Frontal cortex (tissue), 2 donors: Measurements from ENCODE around the genes AP3S1, ARL14EPL, COMMD10 and TNFAIP8.

DNA sequence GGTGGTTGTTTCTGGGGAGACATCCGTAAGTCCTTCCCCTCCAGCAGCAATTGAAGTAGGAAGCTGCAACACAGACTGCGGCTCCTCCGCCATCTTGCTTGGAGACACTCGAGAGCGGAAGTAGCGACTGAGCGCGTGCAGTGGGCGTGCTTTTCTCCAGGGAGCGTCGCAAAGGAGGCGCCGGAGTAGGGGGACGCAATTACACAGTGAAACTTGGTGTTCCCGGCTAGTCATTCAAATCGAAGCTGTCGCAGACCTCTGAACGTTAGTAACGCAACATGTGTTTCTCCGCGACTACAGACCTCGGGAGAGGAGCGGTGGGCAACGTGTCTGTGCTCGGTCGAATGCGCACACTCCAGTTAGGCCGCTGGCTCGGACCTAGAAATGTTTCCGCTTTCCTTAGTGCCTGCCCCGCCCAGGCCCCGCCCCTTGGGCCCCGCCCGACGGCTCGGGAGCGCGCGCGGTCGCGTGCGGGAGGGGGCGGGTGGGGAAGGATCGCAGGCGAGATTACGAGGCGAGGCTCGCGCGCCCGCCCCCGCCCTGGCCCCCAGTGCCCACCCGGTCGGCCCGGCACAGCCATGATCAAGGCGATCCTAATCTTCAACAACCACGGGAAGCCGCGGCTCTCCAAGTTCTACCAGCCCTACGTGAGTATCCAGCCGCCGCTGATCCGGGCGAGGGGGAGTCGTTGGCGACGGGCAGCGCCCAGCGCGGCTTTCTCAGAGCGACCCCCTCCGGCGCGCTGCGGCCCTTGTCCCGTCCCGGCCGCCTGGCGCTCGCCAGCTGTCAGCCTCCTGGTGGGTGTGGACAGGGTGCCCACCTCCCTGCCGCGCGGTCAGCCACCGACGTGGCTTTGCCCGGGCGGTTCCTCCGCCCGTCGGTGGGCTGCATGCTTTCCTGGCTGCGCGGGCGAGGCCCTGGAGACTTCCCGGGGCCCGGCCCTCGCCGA lies at the start of gene AP3S1:
AP3S1 (plus strand) TSS at position 476 of the 949 bp plus-strand sequence.
- RAMPAGE, long total RNA, result start-site peak on the minus strand centred at position 107 of the sequence, 14 bp wide, 1,630 and 183 reads in 2 replicates; start-site peak on the plus strand centred at position 524 of the sequence, 111 bp wide, 2,724 and 463 reads in 2 replicates

GRCh38 chr5:116032273-116032666 lies at the start of gene ARL14EPL:
Gene ARL14EPL (plus strand): TSS chr5:116032472.
- RAMPAGE, long total RNA, result no peak

DNA sequence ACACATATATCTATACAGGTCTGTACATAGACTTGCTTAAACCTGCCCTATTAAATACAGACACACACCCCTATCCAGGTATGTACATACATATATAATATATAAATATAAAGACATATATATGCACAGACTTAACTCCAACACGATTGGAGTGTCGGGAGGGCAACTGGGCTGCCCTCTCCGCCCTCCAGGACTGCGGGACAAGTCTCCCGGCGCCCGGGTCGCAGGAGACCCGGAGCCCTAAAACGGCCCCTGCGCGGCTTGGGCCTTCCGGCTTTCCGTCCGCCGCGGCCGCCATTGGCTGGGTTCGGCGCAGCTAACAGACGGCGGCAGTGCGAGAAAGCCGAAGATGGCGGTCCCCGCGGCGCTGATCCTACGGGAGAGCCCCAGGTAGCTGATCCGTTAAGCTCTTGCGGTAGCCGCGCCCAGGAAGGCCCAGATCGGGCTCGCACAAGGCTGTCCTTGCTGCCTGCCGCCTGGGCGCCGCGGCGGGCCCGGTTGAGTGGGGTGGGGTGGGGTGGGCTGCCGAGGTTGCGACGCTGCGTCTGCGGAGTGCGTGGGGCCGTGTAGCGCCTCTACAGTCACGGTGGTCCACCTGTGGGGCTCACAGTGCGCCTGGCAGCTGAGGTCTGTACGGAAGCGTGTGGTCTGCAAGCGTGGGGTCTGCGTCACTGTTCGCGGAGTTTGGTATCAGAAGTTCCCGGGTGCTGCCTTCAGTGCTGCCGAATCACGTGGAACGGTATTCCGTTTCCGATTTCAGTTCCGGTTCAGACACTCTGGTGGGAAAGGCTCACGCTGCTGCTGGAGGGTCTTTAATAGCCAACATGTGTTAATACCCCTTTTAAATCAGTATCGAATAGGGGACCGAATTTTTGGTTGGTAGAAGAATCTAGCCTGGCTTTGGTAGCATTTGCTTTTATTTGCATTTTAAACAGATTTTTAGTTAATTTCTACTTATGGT lies at the start of gene COMMD10:
COMMD10 (plus strand) TSS at position 322 of the 961 bp plus-strand sequence.
- RAMPAGE, long total RNA, result no peak

- RAMPAGE, long total RNA, result no peak
These were observed 74.5 kb downstream of the COMMD10 start for GRCh38 chr5:116159343-116159797.

DNA sequence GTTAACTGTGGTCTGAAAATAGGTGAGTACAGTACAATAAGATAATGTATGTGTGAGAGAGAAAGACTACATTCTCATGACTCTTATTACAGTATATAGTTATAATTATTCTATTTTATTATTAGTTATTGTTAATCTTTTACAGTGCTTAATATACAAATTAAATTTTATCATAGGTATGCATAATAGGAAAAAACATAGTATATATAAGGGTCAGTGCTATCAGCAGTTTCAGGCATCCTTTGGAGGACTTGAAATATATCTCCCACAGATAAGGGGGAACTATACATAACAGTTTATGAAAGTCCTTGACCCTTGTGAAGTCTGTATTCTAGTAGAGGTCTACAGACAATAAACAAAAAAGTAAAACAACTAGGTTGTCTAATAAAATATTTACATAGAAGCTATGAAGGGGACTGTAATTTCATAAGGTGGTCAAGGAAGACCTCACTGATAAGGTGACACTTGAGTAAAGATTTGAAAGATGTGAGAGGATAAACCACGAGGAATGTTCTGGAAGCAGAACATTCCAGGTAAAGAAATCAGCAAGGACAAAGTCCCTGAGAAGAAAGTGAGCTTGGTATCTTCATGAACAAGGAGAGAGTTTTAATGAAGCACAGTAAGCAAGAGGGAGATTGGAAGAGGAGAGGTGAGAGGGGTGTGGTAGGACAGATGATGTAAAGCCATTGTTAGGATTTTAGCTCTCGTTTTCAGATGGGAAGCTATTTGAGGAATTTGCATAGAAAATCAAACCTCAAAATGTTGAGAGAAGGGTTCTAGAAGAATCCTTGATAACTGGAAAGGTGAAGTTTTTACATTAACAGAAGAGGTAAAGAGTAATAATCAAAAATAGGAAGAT lies 148.6 kb downstream of the COMMD10 start:
- RAMPAGE, long total RNA, result no peak

- RAMPAGE, long total RNA, result no peak
These were observed 230.7 kb downstream of the SEMA6A start for GRCh38 chr5:116343925-116344296.

- RAMPAGE, long total RNA, result no peak
These were observed 129.9 kb downstream of the SEMA6A start for GRCh38 chr5:116444569-116445187.

DNA sequence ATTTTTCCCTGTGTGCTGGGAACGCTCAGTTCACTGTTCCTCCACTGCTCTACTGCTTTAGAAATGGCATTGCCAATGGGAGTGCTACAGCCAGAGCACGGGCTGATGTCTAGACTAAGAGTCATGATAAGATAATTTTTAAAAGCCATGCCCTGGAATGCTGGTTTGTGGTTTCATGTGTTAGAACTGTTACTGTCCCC lies 119.6 kb downstream of the SEMA6A start:
- RAMPAGE, long total RNA, result no peak

DNA sequence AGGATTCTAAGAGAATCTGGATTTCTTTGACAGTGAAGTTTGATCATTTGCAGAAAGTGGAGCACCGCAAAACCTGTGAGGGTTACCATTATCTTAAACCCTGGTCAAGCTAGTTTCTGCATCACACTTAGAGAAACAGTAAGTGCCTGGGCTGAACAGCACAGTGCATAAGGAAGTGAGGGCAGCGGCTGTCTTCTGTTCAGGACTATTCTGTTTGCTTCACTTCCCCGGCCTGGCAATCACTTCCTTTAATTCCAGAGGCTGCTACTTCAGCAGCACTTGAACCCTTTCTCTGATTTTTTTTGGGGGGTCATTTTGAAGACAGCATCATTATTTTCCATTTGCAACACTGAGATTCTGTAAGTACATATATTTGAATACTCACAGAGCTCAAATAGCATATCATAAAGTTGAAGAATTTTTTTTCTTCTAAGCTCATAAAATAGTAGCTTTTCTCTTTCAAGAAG lies 32.0 kb downstream of the SEMA6A start:
- RAMPAGE, long total RNA, result no peak

DNA sequence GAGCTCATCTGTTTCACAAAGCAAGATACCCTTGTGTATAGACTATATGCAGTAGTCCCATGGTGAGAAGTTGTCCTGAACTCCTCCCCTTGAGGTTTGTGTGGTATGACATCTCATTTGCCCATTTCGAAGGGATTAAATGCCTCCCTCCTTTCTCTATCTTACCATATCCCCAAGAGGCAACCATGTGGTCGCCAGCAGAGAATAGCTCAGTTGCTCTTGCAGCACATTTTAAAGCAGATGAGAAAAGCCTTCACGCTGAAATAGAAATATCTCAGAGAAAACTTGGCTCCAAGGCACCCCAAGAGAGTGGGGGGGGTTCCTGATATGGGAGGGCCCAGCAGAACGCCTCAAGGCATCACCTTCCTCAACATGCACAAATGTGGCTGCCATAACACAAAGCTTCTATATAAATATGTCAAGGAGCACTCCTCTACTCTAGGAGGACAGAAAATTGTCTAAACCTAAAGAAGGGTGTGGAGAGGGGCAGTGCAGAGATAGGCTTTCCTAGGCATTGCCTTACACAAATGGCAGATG lies 4.5 kb downstream of the SEMA6A start:
- RAMPAGE, long total RNA, result no peak

GRCh38 chr5:116575236-116575612 lies 601 bp upstream of the SEMA6A start:
- RAMPAGE, long total RNA, result no peak

GRCh38 chr5:116830002-116830478 lies 255.4 kb upstream of the SEMA6A start:
- RAMPAGE, long total RNA, result no peak

- RAMPAGE, long total RNA, result no peak
These were observed 415.6 kb downstream of the DTWD2 start for GRCh38 chr5:118572827-118573026.

DNA sequence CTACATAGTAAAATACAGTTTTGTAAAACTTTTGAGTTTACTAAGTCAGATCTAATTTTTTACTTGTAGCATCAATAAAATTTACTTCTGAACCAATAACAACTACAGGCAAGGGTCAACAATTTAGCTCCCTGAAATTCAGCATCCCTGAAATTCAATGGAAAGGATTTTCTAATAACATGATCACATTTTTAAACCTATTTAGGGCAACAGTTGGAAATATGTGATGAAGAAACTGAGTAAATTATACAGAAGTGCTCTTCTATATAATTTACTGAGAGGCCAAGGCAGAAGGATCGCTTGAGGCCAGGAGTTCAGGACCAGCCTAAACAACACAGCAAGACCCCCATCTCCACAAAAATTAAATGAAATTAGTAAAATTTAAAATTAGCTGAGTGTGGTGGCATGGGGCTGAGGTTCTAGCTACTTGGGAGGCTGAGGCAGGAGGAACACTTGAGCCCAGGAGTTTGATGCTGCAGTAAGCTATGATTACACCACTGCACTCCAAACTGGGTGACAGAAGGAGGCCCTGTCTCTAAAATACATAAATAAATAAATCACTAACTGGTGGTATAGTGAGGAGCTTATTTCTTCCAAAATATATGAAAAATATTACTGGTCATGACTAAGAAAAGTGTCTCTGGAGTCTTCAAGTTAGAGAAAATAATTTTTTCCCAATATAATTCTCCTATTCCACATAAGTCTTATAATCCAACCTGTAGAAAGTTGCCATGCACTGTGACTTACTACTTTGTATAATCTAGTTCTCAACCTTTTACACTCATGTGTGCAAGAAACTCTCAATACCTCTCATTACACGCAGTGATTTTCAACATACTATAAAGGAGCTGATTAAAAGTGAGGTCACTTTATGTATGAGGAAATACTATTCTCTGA lies 150.7 kb downstream of the DTWD2 start:
- RAMPAGE, long total RNA, result no peak

- RAMPAGE, long total RNA, result no peak
These were observed 87.9 kb upstream of the TNFAIP8 start for GRCh38 chr5:119267792-119268442.

- RAMPAGE, long total RNA, result no peak
These were observed 84.9 kb upstream of the TNFAIP8 start for GRCh38 chr5:119270691-119271464.

DNA sequence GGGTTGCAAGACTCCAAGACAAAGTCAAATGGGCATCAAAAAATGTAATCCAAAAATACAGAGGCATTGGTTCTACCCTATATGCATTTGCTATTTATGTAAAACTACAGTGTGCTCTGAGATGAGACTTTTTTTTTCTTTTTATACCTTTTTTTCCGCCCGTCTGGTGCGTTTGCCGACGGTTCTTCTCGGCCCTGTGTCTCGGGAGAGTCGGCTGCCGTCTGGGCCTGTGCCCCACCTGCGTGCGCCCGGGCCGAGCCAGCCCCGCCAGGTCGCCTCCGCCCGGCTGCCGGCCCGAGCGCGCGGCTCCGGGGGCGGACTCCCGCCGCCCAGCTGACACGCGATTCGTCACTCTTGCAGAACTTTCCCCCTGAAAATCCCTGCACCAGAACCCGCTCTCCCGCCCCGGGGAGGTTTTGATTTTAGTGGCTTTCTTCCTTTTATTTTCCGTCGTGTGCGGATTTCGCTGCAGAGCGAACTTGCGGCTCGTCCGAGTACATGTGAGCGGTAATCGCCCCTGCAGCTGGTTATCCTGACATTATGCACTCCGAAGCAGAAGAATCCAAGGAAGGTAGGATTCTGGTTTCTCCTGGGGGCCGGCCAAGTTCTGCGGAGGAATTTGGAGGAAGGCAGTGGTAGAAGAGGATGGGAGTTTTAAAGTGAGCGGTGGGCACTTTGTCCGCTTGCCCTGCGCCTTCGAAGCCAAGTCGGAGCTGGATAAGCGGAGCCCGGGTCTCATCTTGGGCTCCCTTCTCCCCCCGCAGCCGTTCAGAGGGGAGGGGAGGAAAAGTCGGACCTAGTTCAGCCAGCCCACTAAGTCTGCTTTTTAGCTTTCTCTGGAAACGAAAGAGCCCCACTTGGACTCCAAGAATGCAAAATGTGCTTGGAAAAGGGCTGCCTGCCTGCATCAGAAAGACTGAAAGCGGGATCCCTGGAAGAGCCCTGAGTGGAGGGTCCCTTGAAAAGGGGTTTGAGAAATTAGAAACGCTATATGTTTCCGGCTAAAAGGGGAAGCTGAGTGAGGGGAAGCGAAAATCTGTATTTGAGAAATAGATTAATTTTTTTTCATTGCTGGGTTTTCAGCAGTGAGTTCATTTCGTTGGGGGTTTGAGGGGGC lies at the start of gene TNFAIP8:
TNFAIP8 (plus strand) TSS at position 469 of the 1,117 bp plus-strand sequence.
- RAMPAGE, long total RNA, result no peak

- RAMPAGE, long total RNA, result no peak
These were observed 34.3 kb upstream of the HSD17B4 start for GRCh38 chr5:119417897-119418440.

DNA sequence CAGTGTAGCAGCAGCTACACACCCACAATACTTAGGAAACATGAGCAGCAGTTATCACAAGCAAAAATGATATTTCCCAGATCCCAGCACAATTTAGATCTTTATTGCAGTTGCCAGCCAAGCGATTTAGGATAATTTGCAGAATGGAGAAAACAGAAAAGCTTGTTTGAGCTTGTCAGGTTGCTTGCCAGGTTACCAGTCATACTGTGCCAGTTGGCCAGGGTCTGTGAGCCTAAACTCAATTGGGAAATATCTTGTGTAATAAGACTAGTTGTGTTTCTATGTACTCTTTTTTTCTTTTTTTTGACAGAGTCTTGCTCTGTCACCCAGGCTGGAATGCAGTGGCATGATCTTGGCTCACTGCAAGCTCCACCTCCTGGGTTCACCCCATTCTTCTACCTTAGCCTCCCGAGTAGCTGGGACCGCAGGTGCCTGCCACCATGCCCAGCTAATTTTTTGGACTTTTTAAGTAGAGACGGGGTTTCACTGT lies 29.7 kb upstream of the HSD17B4 start:
- RAMPAGE, long total RNA, result no peak

DNA sequence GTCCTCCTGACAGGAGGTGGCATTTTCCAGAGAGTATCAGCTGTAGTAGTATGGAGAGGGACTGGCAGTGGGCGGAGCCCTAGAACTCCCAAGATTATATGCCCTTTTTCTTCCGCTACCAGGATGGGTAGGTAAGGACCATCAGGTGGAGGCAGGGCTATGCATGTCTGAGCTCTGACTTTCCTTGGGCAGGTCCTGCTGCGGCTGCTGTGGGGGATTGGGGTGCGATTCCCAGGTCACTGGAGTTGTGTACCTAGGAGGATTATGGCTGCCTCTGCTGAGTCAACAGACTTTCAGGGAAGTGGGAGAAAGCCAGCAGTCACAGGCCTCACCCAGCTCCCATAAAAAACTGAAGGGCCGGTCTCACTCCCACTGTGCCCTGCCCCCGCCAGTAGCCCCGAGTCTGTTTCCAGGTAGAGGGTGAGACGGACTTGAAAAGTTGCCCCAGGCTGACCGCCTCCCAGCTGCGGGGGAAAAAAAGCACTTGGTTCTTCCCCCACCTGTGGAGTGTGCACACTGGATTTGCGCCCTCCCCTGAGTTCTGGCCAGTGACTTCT lies 76.6 kb downstream of the FAM170A start:
- RAMPAGE, long total RNA, result no peak